Metastatic Pancreatic Carcinoma in the Ovary (tissue), 1 donor: ENCODE results near the genes SPTLC1, CARD19 and PHF2.

- PRO-cap: no peak
Measured at GRCh38 chr9:91342022-91343007, 19.4 kb downstream of the AUH start.

GRCh38 chr9:91423944-91424912 is 596 bp upstream of the NFIL3 start:
- PRO-cap: bidirectional peak, plus-strand start at chr9:91424036, minus-strand start at chr9:91423858; bidirectional peak, plus-strand start at chr9:91424660, minus-strand start at chr9:91424626

GRCh38 chr9:91588953-91589439 is 165.4 kb upstream of the NFIL3 start:
- PRO-cap: no peak

DNA sequence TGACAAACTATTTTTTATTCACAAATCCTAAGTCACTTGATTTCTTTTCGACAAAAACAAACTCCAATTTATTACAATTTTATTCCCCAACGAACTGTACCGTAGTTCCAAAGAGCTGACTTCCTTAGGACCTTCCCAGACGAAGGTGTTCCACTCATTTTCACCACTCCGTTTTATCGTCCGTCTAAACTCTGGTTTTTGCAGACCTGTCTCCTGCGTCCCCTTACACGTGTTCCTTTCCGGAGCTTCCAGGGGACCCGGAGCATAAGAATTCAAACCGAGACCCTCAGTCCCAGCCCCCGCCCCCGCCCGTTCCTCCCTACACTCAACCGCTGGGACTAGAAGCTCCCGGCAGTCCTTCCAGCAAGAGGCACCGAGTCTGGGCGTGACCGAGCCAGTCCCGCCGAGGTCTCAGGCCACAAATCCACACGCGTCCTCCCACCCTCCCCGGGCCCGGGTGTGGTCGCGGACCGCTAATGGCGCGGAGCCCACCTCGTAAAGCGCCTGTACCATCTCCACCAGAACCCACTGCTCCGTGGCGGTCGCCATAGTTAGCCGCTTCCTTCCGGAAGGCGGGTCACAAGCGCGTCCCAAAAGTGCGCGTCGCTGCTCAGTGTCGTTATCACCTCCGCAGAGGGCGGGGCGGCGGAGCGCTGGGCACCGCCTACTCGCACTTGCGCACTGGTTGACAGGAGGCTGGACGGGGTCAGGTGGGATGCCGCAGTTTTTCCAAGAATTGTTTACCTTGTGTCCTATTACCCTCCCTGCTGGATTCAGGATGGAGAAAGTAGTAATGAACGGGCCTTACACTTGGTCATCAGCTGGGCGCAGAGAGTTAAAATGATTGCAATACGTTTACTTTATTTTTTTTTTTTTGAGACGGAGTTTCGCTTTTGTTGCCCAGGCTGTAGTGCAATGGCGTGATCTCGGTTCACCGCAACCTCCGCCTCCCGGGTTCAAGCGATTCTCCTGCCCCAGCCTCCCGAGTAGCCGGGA is at the start of gene SPTLC1:
Gene SPTLC1 (minus strand): TSS at position 592 of the 996 bp plus-strand sequence.
- PRO-cap: bidirectional peak, plus-strand start at position 691 of the sequence, minus-strand start at position 565 of the sequence

DNA sequence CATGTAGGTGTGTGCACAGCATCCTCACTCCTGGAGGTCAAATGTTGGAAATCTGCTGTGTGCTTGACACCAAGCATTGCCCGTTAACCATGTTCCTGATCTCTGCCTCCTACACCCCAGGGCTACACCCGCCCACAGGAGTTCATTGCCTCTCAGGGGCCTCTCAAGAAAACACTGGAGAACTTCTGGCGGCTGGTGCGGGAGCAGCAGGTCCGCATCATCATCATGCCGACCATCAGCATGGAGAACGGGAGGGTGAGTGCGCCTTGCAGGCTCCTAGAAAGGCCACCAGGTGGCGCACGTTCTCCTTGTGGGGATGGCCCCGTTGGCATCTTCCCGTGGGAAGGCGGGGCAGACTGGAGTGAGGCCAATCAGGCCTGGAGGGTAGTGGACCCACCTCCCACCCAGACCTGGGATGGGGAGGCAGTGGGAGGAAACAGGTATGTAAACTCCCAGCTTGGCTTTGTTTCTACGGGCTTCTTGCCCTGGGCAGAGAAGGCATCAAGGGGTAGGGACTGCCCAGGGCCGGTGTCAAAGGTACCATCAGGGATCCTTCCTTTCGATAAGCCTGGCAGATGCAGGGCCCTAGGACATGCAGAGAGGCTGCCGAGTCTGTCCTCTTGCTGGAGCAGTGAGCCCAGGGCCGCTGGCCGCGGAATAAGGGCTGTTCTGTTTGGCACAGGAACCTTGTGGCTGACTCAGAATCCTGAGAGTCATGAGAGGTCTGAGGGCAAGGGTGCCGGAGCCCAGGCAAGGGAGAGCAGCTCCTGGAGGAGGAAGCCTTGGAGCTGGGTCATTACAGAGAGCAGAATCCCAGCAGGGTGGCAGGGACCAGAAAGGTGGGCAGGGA is 18.8 kb upstream of the SPTLC1 start:
- PRO-cap: no peak

DNA sequence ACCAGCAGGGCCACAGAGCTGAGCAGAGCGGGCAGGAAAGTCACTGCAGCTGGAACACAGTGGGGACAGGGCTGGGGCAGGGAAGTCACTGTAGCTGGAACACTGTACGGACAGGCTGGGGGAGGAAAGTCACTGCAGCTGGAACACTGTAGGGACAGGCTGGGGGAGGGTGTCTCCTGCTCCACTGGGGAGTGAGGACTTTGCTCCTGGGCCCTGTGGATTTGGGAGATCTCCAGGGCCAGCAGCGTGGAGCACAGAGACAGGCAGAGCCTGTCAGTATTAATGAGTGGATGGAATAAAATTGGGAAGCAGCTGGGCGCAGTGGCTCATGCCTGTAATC is 8.9 kb upstream of the SUSD3 start:
- PRO-cap: no peak

GRCh38 chr9:93063456-93064266 is 5.2 kb downstream of the SUSD3 start:
- PRO-cap: no peak

GRCh38 chr9:93096064-93096979 is at the start of gene CARD19:
CARD19 (plus strand) TSS chr9:93096217.
- PRO-cap: unidirectional peak, plus-strand start at chr9:93096218

- PRO-cap: no peak
Measured at GRCh38 chr9:93121546-93122403, 12.3 kb downstream of the NINJ1 start.

GRCh38 chr9:93128011-93128980 is 5.8 kb downstream of the NINJ1 start:
- PRO-cap: no peak

DNA sequence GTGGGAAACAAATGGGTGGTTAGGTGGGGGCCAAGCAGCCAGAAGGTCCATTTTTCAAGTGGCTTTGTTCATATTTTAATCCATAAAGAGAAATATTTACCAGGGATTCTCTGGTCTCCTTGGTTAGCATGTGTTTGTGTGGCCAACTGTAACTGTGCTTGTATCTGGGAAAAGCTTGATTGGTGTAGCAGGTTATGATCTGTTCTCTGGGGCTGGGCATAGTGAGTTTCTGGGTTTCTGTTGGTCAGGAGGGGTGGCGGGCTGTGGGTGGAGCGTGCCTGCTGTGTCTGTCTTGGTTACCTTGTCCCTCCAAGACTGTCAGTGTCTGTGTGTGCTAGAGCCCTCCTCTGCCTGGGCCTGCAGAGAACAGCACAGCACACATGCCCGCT is 12.6 kb downstream of the WNK2 start:
- PRO-cap: no peak

DNA sequence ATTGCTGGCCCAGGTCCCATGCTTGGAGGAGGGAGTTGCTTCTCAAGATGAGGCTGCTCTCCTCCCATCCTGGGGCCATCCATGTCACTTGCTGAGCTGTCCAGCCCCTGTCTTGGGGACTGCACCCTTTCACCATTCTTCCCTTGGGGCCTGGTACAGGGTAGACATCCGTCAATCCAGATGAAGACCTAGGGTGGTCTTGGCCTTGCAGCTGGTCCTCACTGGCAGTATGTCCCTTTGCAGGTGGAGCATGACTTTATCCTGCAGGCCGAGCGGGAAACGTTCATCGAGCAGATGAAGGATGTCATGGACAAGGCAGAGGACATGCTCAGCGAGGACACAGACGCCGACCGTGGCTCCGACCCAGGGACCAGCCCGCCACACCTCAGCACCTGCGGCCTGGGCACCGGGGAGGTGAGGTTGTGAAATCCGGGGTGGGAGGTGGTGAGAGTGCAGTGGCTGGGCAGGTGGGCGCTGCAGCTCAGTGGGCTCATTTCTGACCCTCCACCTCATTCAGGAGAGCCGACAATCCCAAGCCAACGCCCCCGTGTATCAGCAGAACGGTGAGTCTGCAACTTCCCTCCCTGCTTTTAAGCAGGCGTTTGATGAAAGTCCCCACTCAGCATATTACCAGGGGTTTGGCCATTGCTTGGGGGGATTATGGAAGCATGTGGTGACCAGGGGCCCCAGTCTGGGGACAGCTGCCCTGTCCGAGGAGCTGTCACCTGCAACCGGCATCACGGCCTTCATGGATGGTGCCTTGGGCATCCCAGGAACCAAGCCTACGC is 83.8 kb downstream of the WNK2 start:
- PRO-cap: no peak

GRCh38 chr9:93445732-93446305 is 5.7 kb upstream of the FAM120A start:
- PRO-cap: no peak

- PRO-cap: no peak
Measured at GRCh38 chr9:93464291-93464882, 11.0 kb upstream of the FAM120AOS start.

DNA sequence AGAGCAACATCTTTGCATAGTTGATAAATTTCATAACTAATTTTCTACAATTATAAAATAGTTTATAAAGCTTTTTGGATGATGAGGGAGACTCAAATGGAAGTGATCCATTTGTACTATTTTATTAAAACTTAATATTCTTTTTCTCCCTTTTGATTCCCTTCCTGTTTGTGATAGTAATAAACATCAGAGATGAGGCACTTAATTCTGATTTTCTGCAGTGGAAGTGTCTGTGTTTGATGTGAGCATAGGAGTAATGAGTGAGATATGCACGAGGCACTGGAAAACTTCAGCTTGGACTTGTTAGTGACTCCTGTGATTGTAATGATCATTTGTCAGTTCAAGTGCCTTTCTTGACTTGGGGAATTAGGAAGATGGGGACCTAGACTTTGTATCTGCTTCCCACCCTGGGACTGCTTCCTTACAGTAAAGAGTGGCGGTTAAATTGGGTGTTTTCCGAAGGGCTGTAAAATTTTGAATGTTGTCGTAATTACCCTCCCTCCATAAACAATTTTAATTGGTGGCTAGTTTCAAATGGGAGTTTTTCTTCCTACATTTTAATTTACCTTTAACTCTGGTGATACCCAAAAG is 23.4 kb upstream of the FAM120AOS start:
- PRO-cap: no peak

GRCh38 chr9:93556182-93556708 is 20.1 kb upstream of the PHF2 start:
- PRO-cap: no peak

GRCh38 chr9:93576231-93576909 is at the start of gene PHF2:
PHF2 (plus strand) TSS chr9:93576584.
- PRO-cap: bidirectional peak, plus-strand start at chr9:93576363, minus-strand start at chr9:93576060; unidirectional peak, plus-strand start at chr9:93576404; bidirectional peak, plus-strand start at chr9:93576584, minus-strand start at chr9:93576586

DNA sequence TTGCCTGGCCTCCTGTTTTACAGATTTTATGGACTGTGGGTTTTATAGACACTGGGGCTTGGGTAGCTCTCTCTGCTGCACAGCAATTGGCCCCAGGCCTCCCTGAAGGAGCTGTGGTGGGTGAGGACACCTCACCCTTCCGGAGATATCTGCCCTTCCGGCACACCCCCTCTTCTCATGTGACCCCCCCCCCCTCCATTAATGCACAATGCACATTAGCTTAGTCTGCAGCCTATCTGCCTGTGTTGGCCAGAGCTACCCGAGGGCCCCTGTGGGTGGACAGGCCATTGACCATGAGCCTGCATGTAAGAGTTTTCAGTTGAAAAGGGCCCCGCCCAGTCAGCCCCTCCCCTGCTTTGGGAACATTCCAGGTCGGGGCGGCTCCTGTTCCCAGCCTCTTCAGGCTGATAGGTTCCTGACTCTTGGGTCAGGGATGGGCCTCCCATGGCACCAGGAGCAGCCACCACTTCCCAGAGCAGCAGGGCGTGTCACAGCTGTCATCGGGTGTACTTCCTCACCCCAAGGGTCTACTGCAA is 17.7 kb downstream of the PHF2 start:
- PRO-cap: no peak

- PRO-cap: no peak
Measured at GRCh38 chr9:93600264-93600727, 23.9 kb downstream of the PHF2 start.

- PRO-cap: no peak
Measured at GRCh38 chr9:93649543-93650115, 73.2 kb downstream of the PHF2 start.